Keratinocyte (primary cell): ENCODE measurements around the gene NUDT15.

CAGE:
- cytosol, long polyA minus RNA: no peak
- cytosol, long polyA plus RNA: no peak
- long polyA plus RNA: no peak
- nucleus, long polyA minus RNA: no peak
- nucleus, long polyA plus RNA: no peak
Measured at GRCh38 chr13:46168721-46169292, 13.2 kb downstream of the LCP1 start.

DNA sequence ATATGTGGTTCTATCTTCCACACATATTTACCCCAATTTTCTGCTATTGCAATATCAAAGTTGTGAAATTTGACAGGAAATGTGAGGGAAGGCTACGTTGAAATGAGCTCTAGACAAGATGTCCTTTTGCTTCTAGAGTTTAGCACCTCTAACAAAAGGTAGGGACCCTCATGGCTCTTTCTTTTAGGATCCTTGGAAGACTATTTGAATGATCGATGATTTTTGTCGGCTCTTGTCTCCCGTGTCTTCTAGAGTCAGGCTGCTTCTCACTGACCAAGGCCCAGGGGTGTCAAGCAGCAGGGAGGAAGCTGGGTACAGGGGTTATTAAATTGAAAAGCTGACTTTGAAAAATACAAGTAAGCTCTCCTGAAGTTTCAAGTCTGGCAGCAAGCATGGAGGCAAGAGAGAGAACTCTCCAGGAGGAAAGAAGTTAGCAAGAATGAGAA, 73.5 kb downstream of the RUBCNL start:
CAGE:
- cytosol, long polyA minus RNA: no peak
- cytosol, long polyA plus RNA: no peak
- long polyA plus RNA: no peak
- nucleus, long polyA minus RNA: no peak
- nucleus, long polyA plus RNA: no peak

DNA sequence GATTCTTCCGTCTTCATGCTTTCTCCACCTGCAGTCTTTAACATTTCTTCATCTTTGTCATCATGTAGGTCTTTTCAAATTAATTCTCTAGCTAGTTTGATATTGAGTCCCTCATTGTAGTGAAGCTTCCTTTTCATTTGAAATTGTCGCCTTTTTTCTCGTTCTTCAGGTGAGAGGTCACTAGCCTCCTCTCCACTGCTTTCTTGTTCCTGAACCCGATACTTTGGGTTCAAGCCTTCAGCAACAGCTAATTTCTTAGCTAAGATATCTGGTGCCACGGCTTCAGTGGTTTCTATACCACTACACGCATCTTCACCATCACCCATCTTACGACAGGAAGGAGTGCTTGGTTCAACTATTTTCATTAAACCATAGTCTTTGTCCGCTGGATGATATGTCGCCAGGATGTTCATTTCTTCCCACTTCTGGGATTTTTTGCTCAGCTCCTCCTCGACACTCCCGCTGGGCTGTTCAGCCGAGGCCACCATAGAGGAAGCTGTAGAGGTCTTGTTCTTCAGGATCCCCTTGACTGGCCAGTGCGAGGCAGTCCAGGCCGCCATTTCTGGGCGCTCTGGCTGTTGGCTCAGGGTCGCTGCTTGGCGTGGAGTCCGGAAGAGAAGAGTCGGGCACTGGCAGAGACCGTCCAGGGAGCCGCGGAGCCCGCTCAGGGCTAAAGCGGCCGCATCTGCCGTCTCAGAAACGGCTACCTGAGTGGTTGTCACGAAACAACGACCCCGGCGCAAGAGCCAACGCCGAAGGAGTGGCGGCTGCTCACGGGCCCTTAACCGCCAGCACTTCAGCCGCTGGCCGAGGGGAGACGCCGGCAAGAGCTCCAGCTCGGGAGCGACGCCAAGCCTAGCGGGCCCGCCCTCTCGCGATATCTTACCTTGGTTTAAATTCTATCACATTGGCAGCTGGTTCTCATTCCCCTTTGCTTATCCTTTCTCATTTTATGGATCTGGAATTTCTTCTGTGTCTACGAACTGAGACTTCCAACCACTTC, 50.7 kb upstream of the RUBCNL start:
CAGE:
- cytosol, long polyA minus RNA: no peak
- cytosol, long polyA plus RNA: no peak
- long polyA plus RNA: no peak
- nucleus, long polyA minus RNA: no peak
- nucleus, long polyA plus RNA: no peak

GRCh38 chr13:46467511-46468279, 80.6 kb upstream of the RUBCNL start:
CAGE:
- cytosol, long polyA minus RNA: no peak
- cytosol, long polyA plus RNA: no peak
- long polyA plus RNA: no peak
- nucleus, long polyA minus RNA: no peak
- nucleus, long polyA plus RNA: no peak

CAGE:
- cytosol, long polyA minus RNA: no peak
- cytosol, long polyA plus RNA: no peak
- long polyA plus RNA: no peak
- nucleus, long polyA minus RNA: no peak
- nucleus, long polyA plus RNA: no peak
Measured at GRCh38 chr13:46595084-46595509, 42.1 kb downstream of the LRCH1 start.

DNA sequence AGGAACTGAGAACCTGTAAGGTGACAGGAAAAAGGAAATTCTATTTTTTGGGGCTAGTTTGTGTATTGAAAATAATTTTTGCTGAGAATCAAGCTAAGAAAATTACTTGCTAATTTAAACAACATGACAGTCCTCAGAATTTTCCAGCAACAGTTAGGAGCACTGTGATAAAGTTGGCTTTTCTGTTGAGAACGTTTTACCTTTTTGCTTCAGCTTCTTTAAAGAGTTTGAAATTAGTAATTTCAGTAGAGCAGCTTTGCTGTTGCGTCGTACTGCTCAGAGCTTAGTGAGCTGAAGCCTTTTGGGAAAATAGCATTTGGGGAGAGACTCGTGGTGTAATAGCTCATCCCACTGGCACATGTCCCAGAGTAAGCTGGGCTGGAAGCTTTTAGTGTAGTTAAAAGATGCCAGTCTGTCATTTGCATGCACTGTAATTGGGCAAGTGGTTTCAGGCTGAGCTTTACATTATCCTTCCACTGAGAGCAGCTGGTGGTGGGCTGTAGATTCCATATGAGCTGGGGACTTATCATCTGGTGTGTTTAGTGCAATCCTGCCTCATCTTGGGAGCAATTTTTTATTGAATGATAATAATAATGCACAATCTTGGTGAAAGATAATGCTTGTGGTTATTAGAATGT, 69.8 kb downstream of the LRCH1 start:
CAGE:
- cytosol, long polyA minus RNA: no peak
- cytosol, long polyA plus RNA: no peak
- long polyA plus RNA: no peak
- nucleus, long polyA minus RNA: no peak
- nucleus, long polyA plus RNA: no peak

CAGE:
- cytosol, long polyA minus RNA: no peak
- cytosol, long polyA plus RNA: no peak
- long polyA plus RNA: no peak
- nucleus, long polyA minus RNA: no peak
- nucleus, long polyA plus RNA: no peak
Measured at GRCh38 chr13:46666636-46667183, 113.7 kb downstream of the LRCH1 start.

DNA sequence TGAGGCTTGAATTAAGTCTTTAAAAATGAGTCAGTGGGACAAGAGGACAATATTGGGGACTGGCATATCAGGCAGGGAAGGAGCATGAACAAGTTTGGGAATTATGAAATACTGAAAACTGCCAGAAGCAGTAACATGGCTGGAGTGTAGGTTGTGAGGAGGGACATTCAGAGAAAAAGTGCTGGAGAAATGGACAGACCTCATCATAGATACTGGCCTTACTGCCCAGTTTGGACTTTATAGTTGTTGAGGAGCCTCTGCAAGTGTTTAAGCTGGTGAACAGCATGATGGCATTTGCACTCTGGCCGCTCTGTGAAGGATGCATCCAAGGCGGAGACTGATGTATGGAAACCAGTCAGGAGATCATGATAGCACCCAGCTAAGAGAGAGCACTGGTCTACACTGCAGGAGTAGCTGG, 116.4 kb downstream of the ESD start:
CAGE:
- cytosol, long polyA minus RNA: no peak
- cytosol, long polyA plus RNA: no peak
- long polyA plus RNA: no peak
- nucleus, long polyA minus RNA: no peak
- nucleus, long polyA plus RNA: no peak

CAGE:
- cytosol, long polyA minus RNA: no peak
- cytosol, long polyA plus RNA: no peak
- long polyA plus RNA: no peak
- nucleus, long polyA minus RNA: no peak
- nucleus, long polyA plus RNA: no peak
Measured at GRCh38 chr13:46681283-46682131, 115.5 kb downstream of the ESD start.

DNA sequence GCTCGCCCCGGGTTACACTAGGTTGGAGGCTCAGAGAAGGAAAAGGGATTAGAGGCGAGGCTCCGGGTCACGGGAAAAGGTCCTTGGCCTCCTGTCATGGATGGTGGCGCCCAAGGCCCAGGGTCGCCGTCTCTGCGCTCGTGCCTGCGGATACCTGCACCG, 229 bp downstream of the ESD start:
CAGE:
- cytosol, long polyA minus RNA: no peak
- cytosol, long polyA plus RNA: no peak
- long polyA plus RNA: no peak
- nucleus, long polyA minus RNA: no peak
- nucleus, long polyA plus RNA: no peak

DNA sequence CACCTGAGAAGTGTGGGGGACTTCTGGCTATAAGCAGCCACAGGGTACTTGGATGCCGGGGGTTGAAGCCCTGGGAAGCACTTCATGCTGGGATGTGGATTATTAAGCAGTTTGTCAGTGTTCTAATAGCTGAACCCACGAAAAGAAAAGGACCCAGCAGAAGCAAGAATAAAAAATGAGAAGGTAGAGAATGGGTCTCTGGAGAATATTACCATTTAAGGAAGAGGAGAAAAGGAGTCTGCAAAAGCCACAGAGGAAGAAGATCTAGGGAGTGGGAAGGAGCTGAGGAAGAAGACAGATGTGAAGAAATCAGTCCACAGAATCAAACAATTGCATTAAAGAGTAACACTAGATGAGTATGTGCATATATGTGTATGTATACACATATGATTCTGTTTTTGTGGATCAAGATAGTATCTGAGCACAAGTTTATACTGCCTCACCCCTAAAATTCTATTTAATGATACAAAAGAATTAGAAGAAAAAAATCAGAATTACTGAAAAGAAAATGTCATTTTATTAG, 18.4 kb downstream of the HTR2A start:
CAGE:
- cytosol, long polyA minus RNA: no peak
- cytosol, long polyA plus RNA: no peak
- long polyA plus RNA: no peak
- nucleus, long polyA minus RNA: no peak
- nucleus, long polyA plus RNA: no peak

GRCh38 chr13:47951898-47952527, 49.1 kb downstream of the SUCLA2 start:
CAGE:
- cytosol, long polyA minus RNA: no peak
- cytosol, long polyA plus RNA: no peak
- long polyA plus RNA: no peak
- nucleus, long polyA minus RNA: start-site peak on the minus strand at chr13:47952025-47952177, 12 reads; start-site peak on the minus strand at chr13:47952302-47952531, 10 reads
- nucleus, long polyA plus RNA: no peak

DNA sequence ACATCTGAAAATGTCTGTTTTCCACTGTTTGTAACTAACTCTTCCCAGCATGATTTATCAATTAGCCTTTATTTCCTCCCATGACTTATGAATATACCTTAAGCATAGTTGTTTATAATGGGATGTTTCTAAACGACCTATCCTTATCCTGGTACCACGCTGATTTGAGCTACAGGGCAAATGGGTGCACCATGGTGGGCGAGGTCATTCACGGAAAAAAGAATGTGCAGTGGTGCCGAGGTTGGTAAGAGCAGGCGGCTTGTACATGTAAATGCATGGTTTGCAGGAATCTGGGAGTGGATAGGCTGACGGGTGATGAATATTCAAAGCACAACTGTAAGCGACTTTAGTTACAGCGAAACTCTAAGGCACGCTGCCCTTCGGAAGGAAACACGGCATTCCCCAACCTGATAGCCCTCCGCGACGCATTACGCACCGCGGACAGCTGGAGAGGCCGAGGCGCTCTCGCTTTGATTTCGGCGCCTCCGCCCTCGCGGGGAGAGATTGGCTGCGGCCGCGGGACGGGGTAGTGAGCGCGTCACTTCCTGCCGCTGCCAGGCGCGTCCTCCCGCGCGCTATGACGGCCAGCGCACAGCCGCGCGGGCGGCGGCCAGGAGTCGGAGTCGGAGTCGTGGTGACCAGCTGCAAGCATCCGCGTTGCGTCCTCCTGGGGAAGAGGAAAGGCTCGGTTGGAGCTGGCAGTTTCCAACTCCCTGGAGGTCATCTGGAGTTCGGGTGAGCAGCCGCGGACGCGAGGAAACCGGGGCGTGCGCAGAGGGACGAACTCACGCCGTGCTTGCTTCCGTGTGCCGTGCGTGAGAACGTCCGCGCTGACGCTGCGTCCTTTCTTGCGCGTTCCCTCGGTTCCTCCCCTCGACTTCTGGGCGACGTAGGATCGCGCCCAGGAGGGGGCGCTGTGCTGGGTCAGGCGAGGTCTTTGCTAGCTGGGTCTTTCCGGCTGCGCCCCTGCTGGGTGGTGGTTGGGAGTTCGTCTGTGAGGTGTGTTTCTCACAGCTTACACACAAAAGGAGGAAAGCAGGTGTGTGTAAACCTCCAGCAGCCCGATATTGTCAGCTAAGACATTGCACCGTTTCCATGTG, at the start of gene NUDT15:
Gene NUDT15 (plus strand): TSS at position 557 of the 1,100 bp plus-strand sequence.
CAGE:
- cytosol, long polyA minus RNA: no peak
- cytosol, long polyA plus RNA: no peak
- long polyA plus RNA: start-site peak on the plus strand centred at position 587 of the sequence, 67 bp wide, 78 and 88 reads in 2 replicates
- nucleus, long polyA minus RNA: no peak
- nucleus, long polyA plus RNA: no peak

CAGE:
- cytosol, long polyA minus RNA: no peak
- cytosol, long polyA plus RNA: no peak
- long polyA plus RNA: no peak
- nucleus, long polyA minus RNA: no peak
- nucleus, long polyA plus RNA: no peak
Measured at GRCh38 chr13:48057066-48057366, 19.5 kb downstream of the NUDT15 start.

DNA sequence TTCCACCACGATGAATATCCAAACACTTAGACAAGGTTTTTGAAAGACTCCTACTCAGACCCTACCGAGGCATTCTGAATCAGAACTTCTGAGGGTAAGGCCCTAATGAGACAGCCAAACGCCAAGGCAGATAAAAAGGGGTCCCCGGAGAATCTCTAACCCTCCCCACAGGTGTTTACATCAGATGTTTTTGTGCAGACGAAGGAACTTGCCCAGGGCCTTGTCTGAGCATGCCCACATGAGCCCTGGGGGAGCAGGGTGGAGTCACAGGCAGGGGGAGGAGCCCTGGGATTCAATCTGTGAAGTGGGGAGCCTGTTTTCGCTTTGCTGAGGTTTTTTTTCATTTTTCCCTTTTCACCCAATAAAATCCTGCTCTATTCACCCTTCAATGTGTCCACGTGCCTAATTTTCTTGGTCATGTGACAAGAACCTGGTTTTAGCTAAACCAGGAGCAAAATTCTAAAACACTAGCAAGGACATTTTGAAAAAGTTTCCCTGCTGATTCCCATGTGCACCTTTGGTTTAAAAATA, 61.6 kb upstream of the MED4 start:
CAGE:
- cytosol, long polyA minus RNA: no peak
- cytosol, long polyA plus RNA: no peak
- long polyA plus RNA: no peak
- nucleus, long polyA minus RNA: no peak
- nucleus, long polyA plus RNA: no peak

DNA sequence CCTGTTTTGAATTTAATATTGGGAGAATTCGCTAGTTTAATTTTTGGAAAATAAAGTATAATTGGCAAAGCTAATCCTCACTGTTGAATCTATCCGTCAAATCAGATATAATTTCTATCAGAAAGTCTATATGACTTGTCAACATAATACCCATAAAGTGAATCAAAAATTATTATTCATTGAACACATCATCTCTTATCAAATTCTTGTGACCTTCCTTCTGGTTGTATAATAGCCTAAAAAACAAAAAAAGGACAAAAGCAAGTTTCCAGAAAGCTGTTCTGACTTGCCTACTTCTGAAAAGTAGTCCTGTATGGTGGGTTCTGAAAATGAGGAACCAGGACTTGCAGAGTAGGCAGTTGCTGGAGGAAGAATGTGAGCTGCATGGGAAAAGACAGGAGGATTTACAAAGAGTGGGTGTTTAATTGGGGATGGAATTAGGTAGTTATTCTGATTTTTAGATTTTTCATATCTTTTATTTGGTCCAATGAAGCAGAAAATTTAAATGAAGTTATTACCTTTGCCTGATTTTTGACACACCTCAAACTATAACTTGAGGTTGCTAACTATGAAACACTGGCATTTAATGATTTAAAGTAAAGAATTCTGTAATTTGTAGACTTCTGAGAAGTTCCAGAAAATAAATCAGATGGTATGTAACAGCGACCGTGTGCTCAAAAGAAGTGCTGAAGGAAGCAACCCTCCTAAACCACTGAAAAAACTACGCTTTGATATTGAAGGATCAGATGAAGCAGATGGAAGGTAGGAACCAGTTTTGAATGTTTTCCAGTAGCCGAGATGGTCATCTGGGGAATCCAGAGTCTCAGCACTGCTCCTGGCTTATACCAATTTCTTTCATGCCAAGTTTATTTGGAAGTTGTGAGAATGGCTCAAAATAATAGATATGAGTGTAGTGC, 56.5 kb downstream of the RCBTB2 start:
CAGE:
- cytosol, long polyA minus RNA: no peak
- cytosol, long polyA plus RNA: no peak
- long polyA plus RNA: no peak
- nucleus, long polyA minus RNA: no peak
- nucleus, long polyA plus RNA: no peak

DNA sequence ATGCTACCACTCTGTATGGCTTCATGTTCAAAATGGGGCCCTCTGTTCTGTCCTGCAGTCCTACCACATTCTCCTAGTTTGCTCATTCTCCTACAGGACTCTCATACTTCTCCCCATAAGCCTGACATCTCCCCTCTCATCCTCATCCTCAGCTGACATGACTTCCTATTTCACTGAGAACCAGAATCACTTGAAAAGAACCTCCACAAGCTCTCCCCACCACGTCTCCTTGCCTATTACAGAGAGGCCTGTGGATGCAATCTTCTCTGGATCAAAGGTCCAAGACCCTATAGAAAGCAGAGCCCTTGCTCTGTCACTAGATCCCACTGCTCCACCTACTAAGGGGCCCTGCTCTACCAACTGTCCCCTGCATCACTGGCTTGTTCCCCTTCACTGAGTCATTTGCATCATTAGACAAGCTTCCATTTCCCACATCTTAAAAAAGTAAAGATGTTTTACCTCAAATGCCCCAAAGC, 40.9 kb downstream of the RCBTB2 start:
CAGE:
- cytosol, long polyA minus RNA: no peak
- cytosol, long polyA plus RNA: no peak
- long polyA plus RNA: no peak
- nucleus, long polyA minus RNA: no peak
- nucleus, long polyA plus RNA: no peak

DNA sequence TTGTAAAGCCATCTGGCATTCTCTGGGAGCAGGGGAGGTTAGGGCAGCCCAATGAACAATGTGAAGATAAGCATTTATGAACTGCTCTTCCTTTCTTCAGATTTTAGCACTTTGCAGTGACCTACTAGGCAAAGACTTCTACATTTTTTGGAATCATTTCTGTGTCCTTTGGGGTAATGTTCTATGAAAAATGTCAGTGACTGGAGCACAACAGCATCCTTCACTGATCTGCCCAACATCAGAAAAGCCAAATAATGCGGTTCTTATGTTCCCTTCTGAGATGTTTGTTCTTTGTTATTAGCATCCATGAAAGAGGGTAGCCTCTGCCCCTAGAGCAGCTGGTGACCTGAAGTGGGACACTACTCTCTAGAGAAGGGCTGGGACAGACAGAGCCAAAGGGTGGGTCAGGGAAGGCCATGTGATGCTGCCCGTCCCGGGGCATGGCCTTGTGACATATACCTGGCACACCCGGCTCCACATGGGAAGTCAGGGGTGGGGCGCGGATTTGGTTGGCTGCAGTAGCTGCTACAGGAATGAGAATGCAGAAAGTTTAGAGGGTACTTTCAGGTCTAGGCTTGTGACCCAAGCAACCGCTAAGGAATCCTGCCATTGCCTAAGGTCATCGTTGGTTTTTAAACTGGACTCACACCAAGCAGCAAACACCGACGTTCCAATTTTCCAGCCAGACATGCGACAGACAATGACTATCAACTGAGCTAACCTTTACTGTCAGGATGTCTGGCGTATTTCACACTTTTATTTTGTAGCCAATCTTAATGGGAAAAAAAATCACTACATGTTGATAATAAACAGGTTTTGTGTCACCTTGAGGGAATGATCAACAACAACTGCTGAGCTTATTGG, 26.0 kb downstream of the RCBTB2 start:
CAGE:
- cytosol, long polyA minus RNA: no peak
- cytosol, long polyA plus RNA: no peak
- long polyA plus RNA: no peak
- nucleus, long polyA minus RNA: no peak
- nucleus, long polyA plus RNA: no peak

GRCh38 chr13:48567710-48568422, 35.0 kb upstream of the RCBTB2 start:
CAGE:
- cytosol, long polyA minus RNA: no peak
- cytosol, long polyA plus RNA: no peak
- long polyA plus RNA: no peak
- nucleus, long polyA minus RNA: no peak
- nucleus, long polyA plus RNA: no peak

DNA sequence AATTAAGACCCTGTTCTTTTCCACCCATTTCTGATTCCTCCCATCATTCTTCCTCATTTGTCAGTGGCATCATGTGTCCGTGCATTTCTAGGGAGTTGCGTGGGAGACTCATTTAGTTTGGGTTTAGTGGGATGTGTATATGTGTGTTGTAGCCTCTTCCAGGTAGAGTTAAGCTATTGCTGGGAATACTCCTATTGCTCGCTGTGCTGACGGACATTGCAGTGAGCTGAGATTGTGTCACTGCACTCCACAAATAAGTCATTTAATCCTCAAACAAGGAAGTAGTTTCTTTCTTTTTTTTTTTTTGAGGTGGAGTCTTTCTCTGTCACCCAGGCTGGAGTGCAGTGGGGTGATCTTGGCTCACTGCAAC, 42.2 kb upstream of the RCBTB2 start:
CAGE:
- cytosol, long polyA minus RNA: no peak
- cytosol, long polyA plus RNA: no peak
- long polyA plus RNA: no peak
- nucleus, long polyA minus RNA: no peak
- nucleus, long polyA plus RNA: no peak